Measurements from ENCODE around the gene PACRGL.

- RRBS: no CpG with 5 or more reads among the region's 4 CpGs
These were observed 643.1 kb upstream of the CPEB2 start for GRCh38 chr4:14359284-14359485.

GRCh38 chr4:14856130-14856882 lies 146.0 kb upstream of the CPEB2 start:
- RRBS: no CpG with 5 or more reads among the region's 5 CpGs

GRCh38 chr4:15385977-15386455 lies 41.8 kb upstream of the C1QTNF7 start:
- RRBS: no CpG with 5 or more reads among the region's 4 CpGs

DNA sequence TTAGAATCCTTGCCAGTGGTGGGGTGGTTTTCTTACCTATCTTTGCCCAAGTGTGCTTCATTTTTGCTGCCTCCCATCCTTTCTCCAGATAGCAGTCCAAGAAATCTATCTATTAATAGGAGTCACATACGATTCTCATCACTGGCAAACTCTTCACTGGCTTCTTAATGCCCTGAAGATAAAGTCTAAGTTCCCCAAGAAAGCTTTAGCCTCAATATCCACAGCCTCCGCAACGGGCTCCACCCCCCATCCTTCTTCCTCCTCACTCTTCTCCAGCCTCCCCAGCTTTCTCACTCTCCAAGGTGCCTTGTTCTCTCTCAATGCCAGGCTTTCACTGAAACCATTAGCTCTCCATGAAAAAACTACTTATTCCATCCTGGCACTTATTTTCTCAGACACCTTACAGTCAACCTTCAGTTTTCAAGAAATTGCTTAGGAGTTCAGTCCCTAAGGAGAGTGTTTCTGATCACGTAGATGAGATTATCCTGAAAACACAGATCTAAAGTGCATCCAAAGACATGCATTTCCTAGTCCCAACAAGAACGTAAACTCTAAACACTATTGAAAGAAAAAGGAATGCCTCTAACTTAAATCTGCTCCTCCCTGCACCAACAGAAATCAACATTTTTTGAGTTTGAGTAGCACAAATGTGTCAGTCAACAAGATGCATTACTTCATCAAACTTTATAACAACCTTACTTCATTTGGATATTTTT lies 7.8 kb upstream of the C1QTNF7 start:
- RRBS: no CpG with 5 or more reads among the region's 5 CpGs

DNA sequence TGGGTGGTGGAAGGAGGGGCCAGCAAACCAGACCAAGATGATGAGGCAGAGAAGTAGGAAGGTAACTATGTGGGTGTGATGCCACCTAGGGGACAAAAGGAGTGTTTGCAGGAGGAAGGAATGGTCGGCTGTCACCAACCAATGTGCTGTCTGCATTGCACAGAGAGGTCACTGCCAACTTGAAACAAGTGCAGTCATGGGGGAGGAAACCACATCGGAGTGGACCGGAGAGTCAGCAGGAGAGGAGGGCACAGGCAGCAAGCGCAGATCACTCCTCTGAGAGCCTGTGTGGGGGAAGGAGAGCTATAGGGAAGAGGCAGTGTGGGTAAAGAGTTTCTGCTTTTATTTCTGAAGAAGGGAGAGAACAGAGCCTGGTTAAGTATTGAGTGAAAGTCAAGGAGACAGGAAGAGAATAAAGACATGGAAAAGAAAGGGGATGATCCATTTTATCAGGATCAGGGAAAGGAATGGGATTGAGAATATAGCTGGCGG lies 38.6 kb upstream of the FGFBP2 start:
- RRBS: no CpG with 5 or more reads among the region's 5 CpGs

GRCh38 chr4:16116006-16116408 lies 32.2 kb upstream of the PROM1 start:
- RRBS: no CpG with 5 or more reads among the region's 7 CpGs

- RRBS: no CpG with 5 or more reads among the region's 12 CpGs
These were observed 67.9 kb downstream of the TAPT1 start for GRCh38 chr4:16158110-16158960.

GRCh38 chr4:16212339-16213050 lies 13.8 kb downstream of the TAPT1 start:
- RRBS: no CpG with 5 or more reads among the region's 6 CpGs

- RRBS: no CpG with 5 or more reads among the region's 1 CpG
These were observed 4.0 kb downstream of the LDB2 start for GRCh38 chr4:16894441-16894865.

DNA sequence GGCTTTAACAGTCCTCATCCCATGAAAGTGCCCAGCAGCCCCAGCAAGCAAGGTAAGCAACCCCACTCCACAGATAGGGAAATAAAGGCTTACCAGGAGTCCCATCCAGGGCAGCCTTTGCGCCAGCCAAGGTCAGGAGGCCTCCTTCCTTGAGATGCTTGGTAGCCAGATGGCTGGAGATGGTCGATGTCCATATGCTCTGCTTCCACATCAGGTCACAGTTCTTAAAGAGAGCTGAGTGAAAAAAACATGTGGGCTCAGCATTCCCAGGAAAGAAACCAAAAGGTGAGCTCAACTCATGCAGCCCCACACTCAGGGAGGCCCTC lies 10.3 kb downstream of the QDPR start:
- RRBS: no CpG with 5 or more reads among the region's 2 CpGs

DNA sequence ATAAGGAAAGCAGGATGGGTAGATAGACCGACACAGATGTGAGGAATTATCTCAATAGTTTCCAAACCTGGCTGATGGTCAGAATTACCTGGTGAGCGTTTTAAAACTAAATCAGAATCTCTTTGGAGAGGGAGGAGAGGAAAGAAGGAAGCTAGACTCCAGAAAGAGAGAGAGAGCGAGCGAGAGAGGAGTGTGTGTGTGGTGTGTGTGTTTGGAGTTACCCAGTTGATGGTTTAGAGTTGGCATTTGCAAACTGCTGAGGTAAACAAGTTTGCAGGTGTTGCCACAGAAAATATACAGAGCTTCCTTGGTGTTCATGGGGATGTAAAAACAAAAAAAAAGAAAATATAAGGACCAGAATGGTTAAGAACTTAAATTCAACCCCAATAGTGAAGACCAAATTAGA lies 26.5 kb upstream of the LAP3 start:
- RRBS: no CpG with 5 or more reads among the region's 4 CpGs

DNA sequence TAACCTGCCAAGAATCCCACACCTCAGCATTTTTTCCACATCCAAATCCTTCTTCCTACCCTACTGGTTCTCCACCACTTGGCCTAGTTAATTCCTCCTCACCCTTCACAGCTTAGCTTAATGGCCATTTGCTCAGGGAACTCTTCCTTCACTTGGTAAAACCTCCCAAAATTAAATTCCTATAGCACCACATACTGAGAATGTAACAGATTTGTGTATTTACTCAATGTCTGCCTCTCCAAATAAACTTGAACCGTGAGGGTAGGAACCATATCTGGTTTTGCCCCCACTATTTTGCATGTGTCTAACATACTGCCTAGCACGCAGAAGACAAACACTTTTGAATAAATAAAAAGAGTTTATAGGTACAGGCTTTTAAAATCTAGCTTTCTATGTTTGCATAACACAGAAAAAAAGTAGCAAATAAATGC lies 55.4 kb downstream of the NCAPG start:
- RRBS: no CpG with 5 or more reads among the region's 2 CpGs

GRCh38 chr4:18019922-18020426 lies 1.6 kb downstream of the LCORL start:
- RRBS: no CpG with 5 or more reads among the region's 11 CpGs

- RRBS: 5% methylated on average over 4 of the region's 32 CpGs
These were observed 732 bp upstream of the LCORL start for GRCh38 chr4:18022228-18022746.

DNA sequence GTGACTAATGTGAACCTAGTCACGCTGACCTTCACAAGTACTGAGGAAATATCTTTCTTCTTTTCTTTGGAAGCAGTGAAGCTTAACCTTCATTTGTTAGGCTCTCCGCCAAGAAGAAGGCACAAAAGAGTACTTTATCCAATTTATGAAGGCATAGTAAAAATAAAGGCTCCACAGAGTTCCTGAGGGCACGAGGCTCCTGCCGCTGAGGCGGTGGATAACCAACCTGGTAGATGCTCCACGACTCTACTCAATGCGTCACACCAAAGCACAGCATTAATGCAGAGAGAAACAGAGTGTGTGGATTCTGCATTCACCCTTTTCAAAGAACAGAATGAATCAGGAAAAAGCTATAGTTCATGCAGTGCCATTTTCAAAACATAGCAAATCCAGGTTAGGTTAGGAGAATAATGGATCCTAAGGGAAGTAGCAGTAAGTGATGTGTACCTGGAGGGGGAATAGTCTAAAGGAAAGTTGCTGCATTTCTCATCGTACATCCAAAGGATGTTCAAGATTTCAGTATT lies 475.5 kb upstream of the SLIT2 start:
- RRBS: no CpG with 5 or more reads among the region's 8 CpGs

DNA sequence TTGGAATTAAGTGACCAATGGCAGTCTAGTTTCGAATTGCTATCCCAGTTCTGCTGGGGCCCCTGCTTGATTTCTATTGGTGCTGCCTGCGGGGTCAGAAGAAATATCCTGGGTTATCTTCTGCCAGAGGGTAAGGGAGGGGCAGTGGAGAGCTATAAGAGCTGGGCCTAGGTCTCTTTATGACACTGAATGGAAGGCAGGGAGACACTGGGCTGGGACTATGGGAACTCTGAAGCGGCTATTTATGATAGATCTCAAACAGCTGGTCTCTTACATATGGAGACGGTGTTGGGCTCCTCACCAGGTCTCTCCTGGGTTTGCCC lies 7.6 kb upstream of the SLIT2 start:
- RRBS: no CpG with 5 or more reads among the region's 4 CpGs

GRCh38 chr4:20699866-20700709 lies at the start of gene PACRGL:
Gene PACRGL, plus strand, starts transcription at chr4:20700458.
- RRBS: 2% methylated on average over 14 of the region's 62 CpGs

DNA sequence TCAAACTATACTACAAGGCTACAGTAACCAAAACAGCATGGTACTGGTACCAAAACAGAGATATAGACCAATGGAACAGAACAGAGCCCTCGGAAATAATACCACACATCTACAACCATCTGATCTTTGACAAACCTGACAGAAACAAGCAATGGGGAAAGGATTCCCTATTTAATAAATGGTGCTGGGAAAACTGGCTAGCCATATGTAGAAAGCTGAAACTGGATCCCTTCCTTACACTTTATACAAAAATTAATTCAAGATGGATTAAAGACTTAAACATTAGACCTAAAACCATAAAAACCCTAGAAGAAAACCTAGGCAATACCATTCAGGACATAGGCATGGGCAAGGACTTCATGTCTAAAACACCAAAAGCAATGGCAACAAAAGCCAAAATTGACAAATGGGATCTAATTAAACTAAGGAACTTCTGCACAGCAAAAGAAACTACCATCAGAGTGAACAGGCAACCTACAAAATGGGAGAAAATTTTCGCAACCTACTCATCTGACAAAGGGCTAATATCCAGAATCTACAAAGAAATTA lies 43.2 kb downstream of the PACRGL start:
- RRBS: no CpG with 5 or more reads among the region's 2 CpGs

- RRBS: no CpG with 5 or more reads among the region's 6 CpGs
These were observed 123.6 kb downstream of the ADGRA3 start for GRCh38 chr4:22392217-22392779.